Myometrial cell (primary cell): ENCODE measurements around the genes SCAP and CSPG5.

GRCh38 chr3:47475650-47476356, at the start of gene SCAP:
Gene SCAP (minus strand): TSS chr3:47475941.
- RAMPAGE, long total RNA = start-site peak on the minus strand at chr3:47475818-47475869, 281 and 92 reads in 2 replicates

DNA sequence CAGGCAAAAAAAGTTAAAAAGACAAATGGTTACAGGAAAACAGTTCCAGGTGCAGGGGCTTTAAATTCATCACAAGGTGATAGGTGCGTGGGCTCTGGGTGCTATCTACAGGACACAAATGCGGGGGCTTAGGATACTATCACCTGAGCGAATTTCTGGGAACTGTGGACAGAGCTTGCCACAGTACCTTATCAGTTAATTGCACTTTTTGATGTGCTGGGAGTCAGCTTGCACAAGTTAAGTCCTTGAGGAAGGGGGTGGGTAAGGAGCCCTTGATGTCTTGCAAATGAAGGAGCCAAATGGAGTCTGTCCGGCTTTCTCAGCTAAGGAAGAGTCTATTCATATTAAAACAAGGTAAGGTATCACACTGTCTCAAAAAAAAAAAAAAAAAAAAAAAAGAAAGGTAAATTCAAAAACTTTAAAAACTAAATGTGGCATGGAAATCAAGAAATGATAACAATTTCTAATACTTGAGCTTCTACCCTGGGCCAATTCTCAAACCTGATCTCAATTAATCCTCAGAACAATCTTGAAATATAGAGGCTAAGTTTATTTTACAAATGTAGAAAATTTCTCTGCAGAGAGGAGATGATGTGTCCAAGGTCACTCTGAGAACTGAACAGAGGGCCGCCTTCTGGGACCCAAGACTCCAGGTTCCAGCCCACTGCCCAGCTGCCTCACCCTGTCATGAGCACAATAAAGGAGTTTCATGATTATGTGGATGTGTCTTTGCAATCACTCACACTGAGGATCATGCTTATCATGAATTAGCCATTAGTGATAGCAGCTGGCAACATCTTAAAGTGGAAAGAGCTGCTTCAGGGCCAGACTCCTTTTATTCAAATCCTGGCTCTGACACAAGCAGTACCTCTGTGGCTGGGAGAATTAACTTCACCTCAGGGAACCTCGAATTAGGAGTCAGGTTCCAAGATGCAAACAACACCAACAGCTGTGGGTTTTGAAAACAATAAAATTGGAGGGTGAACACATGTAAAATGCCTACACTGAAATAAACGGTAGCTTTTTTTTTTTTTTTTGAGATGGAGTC, 6.3 kb upstream of the SCAP start:
- RAMPAGE, long total RNA = no peak

GRCh38 chr3:47578040-47578516, 587 bp downstream of the CSPG5 start:
- RAMPAGE, long total RNA = no peak

DNA sequence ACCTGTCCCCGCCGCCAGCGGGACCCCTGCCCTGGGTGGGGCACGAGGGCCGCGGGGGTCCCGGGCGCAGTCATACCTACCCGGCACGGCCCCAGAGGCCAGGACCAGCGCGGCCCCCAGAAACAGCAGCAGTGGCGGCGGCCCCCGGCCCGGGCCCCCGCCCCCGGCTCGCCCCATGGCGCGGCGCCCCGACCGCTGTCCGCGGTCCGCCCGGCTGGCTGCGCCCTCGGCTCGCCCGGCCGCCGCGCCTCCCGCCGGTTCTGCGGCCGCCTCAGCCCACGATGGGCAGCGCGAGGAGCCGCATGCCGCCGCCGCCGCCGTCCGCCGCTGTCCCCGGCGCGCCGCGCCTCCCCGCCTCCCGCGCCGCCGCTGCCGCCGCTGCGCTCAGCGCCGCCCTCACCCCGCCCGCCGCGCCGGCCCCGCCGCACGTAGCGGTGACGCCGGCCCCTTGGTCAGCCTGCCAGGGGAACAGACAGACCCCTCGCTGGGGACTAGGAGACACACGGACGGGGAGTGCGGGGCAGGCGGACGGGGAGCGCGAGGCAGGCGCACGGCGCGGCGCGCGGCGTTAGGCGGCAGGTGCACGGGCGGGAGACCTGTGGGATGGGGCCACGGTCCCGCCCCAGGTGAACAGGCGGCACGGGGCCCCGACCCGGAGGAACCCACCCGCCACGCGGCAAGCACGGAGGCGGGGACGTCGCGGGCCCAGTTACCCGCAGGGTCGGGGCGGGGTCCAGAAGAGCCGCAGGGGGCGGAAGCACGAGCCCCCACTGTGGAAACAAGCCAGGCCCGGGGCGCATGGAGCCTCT, at the start of gene CSPG5:
Gene CSPG5 (minus strand): TSS at position 349 of the 809 bp plus-strand sequence.
- RAMPAGE, long total RNA = no peak

- RAMPAGE, long total RNA = no peak
Measured at GRCh38 chr3:47710314-47710887, 71.3 kb downstream of the SMARCC1 start.

DNA sequence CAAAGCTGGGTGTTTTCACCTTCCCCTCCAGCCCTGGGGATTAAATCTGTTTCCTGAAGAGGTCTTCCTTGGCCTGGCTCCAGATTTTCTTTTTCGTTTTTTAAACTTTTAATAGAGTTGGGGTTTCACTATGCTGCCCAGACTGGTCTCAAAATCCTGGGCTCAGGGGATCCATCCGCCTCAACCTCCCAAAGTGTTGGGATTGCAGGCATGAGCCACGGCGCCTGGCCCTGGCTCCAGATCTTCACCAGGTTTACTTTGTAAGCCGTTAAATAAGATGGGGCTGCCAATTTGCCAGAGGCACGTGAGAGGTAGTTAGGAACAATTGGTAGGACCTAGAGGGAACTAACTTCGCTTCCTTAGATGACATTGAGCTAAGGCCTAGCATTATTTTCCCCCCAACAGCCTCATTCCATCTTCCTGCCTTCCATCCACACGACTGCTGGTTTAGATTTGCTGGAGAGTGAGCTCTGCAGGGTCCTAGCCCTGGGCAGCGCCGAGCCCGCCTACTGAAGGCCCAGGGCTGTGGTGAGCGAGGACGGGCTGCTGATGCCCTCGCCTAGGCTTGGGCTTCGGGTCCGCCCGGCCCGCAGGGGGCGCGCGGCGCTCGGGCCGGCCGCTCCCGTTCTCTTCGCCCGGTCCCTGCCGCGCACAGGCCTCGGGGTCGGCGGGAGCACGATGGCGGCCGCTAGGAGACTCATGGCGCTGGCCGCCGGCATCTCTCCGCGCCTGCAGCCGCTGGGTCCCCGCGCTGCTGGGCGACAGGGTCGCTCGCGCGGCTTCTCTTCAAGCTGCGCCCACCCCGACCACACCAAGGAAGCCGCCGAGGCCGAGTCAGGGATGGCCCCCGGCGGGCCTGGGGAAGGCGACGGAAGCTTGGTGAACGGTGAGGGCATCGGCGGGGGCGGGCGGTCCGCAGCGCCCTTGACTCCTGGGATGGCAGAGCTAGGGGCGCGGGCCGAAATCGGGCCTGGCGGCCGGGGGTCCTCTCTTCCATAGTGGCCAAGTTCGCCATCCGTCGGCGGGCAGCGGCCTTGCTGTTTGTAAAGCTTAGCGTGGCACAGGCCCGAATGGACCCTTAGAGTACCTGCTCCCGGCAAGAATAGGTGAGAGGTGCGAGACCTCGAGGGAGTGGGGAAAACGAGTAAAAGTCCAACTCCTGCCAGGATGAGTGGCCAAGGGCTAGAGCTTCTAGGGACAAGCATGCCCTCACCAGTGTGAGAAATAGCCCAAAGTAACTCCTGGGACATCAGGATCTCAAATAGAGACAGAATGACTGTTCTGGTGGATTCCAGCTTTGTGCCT, 21.9 kb downstream of the DHX30 start:
- RAMPAGE, long total RNA = no peak

DNA sequence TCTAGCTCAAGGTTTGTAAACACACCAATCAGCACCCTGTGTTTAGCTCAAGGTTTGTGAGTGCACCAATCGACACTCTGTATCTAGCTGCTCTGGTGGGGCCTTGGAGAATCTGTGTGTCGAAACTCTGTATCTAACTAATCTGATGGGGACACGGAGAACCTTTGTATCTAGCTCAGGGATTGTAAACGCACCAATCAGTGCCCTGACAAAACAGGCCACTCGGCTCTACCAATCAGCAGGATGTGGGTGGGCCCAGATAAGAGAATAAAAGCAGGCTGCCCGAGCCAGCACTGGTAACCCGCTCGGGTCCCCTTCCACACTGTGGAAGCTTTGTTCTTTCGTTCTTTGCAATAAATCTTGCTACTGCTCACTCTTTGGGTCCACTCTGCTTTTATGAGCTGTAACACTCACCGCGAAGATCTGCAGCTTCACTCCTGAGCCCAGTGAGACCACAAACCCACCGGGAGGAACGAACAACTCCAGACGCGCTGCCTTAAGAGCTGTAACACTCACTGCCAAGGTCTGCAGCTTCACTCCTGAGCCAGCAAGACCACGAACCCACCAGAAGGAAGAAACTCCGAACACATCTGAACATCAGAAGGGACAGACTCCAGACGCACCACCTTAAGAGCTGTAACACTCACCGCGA, 85.2 kb downstream of the DHX30 start:
- RAMPAGE, long total RNA = no peak

DNA sequence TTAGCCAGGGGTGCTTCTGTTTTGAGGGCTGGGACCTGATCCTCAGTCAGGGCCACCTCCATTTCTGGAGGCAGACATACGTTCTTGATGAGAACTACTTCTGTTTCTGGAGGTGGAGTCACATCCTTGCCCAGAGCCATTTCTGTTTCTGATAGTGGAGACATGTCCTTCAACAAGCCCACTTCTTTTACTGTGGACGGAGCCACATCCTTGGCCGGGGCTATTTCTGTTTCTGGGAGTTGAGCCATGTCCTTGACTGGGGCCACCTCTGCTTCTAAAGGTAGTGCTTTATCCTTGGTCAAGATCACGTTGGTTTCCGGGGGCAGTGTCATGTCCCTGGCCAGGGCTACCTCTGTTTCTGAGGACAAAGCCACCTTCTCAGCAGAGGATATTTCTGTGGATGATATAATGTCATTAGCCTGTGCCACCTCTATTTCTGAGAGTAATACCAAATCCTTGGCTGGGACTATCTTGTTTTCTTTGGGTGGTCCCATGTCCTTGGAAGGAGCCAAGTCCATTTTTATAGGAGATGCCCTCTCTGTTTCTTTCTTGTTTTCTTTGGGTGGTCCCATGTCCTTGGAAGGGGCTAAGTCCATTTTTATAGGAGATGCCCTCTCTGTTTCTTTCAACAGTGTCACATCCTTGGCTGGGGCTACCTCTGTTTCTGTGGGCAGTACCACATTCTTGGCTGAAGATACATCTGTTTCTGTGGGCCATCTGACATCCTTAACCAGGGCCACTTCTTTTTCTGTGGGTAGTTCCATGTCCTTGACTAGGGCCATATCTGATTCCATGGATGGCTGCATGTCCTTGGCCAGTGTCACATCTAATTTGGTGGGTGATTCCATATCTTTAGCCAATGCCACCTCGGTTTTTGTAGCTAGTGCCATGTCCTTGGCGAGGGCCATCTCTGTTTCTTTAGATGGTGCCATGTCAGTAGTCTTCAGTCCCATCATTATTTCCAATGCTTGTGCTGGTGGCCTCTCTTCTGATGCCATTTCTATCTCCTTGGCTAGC, 99.8 kb downstream of the MAP4 start:
- RAMPAGE, long total RNA = no peak

DNA sequence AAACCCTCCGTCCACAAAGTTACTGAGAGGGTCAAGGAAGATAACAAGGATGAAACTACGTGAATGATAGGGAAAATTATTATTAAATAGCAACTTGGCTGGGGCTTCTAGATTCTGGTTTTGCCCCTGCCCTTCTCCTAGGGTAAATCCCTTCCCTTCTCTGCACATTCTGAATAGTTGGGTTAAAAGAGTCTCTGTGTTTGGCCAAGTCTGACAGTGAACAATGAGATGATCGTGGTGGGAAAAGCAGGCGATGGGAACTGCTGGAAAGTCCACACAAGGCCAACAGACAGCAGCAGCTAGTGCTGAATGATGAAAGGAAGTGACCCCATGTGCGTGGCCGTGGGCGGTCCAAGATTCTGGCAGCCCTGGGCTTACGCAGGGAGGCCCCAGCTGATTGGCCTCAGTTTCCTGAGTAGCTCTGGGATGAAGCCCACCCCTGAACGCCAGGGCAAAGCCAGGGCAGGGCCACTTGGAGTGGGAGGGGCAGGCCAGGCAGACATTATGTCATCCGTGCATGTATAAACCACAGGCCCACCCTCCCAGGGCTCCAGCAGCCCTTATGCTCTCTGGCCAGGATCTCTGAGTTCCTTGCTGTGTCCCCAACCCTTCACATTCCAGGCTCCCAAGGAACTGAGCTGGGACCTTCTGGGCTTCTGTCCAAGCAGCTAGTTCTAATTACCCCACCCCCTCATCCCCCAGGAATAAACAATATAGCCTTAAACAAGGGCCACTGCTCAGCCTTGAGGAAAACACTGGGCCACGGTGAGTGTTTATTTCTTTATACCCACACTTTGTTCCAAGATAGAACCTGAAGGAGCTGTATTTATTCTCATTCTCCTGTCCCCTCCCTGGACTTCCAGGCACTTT, 57.8 kb downstream of the CDC25A start:
- RAMPAGE, long total RNA = no peak

GRCh38 chr3:48239606-48240685, 958 bp upstream of the ZNF589 start:
- RAMPAGE, long total RNA = no peak

DNA sequence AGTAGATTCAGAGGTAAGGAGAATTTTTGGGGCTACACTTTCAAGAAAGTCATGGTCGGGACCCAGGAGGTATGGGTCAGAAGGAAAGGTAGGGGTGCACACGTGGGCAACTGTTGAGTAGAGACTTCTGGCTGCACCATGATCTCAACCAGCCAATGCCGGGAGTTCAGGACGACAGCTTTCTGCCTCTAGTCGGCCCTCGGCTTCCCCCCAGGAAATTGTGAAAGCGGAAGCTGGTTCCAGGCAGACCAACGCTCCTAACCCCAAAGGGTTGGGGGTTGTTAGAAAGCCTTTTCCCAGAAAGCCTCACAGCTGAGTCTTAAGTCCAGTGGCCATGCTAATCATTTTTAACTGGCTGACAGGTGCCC, 1.8 kb upstream of the SPINK8 start:
- RAMPAGE, long total RNA = no peak

- RAMPAGE, long total RNA = no peak
Measured at GRCh38 chr3:48426201-48426907, 3.5 kb downstream of the PLXNB1 start.

DNA sequence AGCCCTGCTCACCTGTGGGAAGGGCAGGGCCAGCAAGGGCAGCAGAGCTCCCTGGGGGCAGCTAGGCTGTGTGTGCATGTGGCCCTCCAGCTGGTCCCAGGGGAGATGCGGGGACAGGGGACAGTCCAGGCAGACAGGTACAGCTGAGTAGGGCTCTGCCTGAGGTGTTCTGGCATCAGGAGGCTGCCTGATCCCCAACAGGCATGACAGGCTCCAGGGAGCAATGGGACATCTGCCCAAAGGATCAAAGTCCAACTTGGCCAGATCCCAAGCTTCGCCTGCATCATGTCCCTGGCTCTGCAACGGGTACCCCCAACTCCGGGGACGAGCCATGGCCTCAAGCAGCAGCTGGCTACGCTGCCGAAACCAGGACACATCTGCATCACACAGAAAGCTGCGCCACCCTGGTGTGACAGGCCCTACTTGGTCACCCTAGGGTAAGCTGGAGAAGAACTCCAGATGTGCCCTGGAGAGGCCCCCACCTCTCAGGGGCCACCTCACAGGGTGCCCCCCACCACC, 2.3 kb downstream of the TREX1 start:
- RAMPAGE, long total RNA = no peak

DNA sequence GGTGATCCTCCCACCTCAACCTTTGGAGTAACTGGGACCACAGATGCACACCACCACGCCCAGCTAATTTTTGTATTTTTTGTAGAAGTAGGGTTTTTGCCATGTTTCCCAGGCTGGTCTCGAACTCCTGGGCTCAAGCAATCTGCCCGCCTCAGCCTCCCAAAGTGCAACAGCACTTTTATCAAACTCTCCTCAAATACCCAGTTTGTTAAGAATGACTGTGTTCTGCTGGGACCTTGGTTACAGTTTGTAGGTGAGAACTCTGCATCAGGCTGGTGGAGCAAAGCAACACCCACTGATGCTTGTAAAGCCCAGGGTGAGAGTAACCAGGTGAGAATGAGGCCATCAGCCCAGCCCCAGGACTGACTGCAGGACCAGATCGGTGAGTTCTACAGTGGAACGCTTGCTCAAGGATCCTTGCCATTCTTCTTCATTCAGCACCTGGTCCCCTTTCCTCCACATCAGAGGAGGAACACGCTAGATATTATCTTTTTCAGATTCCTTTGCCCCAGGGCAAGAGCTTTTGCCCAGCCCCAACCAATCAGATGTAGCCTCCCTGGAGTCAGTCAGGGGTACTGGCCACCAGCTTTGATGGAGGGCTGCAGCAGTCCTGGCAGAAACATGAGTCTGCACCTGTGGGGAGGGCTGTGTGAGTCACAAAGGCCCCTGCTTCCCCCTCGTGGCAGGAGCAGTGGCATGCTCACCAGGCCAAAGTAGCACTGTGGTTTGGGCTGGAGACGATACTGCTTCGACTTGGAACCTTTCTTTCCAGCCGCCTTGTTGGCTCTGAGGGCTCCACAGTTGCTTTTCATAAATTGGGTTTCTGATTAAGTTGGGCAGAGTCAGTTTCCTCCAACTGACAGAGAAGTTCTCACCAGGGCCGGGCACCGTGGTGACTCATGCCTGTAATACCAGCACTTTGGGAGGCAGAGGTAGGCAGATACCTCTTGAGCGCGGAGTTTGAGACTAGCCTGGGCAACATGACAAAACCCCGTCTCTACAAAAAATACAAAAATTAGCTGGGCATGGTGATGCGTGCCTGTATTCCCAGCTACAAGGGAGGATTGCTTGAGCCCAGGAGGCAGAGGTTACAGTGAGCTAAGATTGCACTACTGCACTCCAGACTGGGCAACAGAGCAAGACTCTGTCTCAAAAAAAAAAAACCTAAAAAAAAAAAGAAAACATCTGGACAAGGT, 3.5 kb upstream of the SHISA5 start:
- RAMPAGE, long total RNA = no peak

GRCh38 chr3:48558129-48558532, 1.5 kb upstream of the PFKFB4 start:
- RAMPAGE, long total RNA = no peak

DNA sequence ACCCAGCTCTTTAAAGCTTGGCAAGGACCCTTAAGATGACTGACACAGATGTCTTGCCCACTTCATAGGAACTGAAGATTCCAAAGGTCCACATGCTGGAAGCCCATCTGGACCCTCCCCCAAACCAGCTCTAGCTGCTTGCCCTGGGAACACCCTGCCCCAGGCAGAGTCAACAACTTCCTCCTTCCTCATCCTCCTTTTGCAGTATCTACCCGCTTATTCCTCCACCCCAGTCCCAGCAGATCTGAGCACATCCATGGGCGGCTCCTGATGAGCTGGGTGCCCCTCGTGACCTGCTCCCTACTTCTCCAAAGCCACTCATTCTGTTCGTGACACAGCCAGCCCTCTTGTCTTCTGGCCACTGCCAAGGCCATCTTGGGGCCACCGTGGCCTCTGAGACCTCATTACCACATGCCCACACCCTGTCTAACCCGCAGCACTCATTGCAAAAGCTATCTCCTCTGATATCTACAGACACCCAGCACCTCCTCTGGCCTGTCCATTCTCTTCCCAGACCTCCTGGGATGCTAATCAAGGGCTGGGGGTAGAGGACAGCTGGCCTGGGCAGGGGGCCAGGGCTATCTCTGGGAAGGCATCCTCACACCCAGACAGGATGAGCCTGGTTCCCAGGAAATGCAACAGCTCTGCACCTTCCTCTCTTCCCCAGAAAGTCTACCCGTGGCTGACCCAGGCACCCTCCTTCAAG, 2.1 kb upstream of the PFKFB4 start:
- RAMPAGE, long total RNA = no peak

DNA sequence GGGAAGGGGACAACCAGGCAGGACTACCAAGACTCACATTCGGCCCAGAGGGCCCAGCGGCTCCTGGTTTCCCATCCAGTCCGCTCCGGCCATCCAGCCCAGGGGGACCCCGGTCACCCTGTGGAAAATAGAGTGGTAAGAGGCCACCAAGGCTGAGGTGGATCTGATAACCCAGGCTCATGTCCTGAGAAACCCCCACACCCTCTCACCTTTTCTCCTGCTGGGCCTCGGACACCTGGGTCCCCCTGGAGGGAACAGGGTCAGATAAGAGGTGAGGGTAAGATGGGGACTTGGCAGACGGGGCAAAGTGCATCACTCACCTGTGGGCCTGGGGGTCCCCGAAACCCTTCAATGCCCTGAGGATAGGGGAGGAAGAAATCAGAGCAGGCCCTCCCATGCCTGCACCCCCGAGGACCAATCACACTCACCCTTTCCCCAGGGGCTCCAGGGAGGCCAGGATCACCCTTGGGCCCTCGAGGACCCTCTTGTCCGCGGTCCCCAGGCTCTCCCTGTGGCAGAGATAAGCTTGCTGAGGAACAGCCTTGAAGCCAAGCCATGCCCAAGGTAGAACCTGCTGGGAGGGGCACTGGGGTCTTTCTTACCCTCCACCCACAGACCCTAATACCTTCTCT, 15.7 kb upstream of the UCN2 start:
- RAMPAGE, long total RNA = no peak

GRCh38 chr3:48597785-48598102, 2.6 kb upstream of the COL7A1 start:
- RAMPAGE, long total RNA = no peak

DNA sequence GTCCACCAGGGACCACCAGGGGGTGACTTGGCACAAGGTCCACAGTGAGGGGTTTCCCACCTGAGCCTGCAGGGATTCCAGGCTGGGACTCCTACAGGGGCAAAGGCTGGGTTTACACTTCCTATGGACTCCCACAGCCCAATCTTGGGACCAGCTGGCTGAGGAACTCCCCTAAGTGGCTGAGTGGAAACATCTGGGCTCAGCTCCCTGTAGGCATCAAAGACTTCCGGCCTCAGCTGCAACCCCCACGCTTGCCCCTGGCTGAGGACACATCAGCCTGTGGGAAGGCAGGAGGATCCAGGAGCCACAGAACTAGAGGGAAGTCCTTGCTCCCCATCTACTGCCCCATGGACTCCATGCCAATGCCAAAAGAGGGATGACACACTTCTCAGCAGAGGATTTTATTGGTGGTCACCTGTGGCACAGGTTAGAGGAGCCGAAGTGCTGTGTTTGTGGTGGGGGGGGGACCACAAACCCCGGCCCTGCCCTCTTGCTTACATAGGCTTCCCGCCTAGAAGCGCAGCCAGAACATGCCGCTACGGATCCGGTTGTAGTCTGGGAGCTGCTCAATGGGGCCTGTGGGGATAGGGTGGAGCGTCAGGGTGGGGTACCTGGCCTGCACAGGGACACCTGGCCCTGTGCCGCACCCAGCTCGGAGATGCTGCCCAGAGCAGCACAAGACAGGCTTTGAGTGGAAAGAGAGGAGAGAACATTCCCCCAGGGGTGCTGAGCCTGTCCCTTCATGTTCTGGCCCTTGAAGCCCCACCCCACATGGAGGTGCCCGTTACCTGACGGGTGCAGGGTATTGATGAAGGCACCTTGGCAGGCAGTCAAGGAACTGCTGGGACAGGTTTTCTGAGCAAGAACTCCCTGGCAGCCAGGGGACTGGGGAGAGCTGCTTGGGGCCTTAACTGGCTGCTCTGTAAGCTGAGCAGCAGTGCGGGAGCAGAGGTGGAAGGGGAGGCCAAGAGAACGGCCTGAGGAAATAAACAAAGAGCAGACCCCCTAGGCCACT, 3.8 kb upstream of the COL7A1 start:
- RAMPAGE, long total RNA = no peak

- RAMPAGE, long total RNA = no peak
Measured at GRCh38 chr3:48661574-48662536, 831 bp downstream of the CELSR3 start.